AG10803 (cell line): ENCODE measurements around the gene FAM174B.

- RRBS = no CpG with 5 or more reads among the region's 10 CpGs
These were observed 1.2 kb downstream of the RCCD1 start for GRCh38 chr15:90955927-90956318.

DNA sequence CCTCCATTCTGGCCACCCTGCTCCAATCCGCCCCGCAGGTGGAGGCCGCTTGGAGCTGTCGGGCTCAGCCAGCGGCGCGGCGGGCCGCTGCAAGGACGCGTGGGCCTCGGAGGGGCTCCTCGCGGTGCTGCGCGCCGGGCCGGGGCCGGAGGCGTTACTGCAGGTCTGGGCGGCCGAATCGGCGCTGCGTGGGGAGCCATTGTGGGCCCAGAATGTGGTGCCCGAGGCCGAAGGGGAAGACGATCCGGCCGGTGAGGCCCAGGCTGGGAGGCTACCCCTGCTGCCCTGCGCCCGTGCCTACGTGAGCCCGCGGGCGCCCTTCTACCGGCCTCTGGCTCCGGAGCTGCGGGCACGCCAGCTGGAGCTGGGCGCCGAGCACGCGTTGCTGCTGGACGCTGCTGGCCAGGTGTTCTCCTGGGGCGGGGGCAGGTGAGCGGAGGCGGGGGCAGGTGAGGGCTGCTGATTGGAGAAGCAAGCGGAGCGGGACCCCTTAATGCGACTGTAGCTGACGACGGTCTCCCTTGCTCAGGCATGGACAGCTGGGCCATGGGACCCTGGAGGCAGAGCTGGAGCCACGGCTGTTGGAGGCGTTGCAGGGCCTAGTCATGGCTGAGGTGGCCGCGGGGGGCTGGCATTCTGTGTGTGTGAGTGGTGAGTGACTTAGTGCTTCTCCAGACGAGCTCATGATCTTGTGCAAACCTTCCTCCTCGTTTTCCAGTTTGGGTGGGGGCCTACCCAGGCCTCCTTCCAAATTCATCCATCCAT lies 2.6 kb downstream of the RCCD1 start:
- RRBS = 2% methylated on average over 16 of the region's 59 CpGs

DNA sequence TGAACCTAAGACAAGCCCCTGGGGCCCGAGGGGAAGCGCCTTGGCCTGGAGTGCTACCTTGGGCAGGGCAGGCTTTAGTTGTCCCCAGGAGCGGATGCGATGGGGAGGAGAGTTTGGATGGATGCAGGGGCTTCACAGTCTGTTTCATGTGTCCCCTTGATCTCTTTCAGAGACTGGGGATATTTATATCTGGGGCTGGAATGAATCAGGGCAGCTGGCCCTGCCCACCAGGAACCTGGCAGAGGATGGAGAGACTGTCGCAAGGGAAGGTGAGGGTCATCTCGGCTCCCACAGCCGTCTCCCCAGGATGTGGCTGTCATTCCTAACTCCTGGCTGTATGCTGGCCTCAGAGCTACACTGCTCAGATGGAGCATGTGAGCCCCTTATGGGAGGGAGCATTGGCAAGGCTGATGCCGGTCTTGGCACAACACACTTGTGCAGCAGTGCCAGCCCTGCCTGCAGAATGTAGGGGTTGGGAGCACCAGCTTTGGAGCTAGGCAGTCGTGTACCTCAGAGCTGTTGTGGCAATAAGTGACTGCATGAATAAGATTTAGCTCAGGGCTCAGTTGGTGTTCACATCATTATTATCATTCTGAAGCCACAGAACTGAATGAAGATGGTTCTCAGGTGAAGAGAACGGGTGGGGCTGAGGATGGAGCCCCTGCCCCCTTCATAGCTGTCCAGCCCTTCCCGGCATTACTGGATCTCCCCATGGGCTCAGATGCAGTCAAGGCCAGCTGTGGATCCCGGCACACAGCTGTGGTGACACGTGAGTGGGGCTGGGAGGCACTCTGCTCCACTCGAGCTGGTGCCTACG lies 5.3 kb downstream of the RCCD1 start:
- RRBS = 18% methylated on average over 2 of the region's 15 CpGs

- RRBS = no CpG with 5 or more reads among the region's 5 CpGs
These were observed 269.6 kb downstream of the SV2B start for GRCh38 chr15:91369746-91370019.

- RRBS = no CpG with 5 or more reads among the region's 9 CpGs
These were observed 308.6 kb downstream of the SV2B start for GRCh38 chr15:91408459-91409315.

DNA sequence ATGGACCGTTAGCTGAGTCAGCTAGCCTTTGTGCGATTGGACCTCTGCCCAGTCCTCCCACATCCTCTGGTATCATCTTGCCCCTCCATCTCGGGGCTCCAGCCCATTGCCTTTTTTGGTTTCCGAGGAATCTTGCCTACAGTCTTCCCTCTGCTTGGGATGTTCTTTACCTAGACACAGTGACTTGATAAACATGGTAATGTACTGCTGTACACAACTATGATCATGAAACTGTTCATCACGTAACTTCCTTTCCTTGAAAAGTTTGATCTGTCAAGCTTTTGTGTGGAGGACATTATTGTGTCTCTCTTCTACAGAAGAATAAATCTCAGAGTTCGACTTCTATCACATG lies 371.5 kb downstream of the SV2B start:
- RRBS = no CpG with 5 or more reads among the region's 6 CpGs

- RRBS = no CpG with 5 or more reads among the region's 7 CpGs
These were observed 4.0 kb downstream of the SLCO3A1 start for GRCh38 chr15:91857168-91858282.

DNA sequence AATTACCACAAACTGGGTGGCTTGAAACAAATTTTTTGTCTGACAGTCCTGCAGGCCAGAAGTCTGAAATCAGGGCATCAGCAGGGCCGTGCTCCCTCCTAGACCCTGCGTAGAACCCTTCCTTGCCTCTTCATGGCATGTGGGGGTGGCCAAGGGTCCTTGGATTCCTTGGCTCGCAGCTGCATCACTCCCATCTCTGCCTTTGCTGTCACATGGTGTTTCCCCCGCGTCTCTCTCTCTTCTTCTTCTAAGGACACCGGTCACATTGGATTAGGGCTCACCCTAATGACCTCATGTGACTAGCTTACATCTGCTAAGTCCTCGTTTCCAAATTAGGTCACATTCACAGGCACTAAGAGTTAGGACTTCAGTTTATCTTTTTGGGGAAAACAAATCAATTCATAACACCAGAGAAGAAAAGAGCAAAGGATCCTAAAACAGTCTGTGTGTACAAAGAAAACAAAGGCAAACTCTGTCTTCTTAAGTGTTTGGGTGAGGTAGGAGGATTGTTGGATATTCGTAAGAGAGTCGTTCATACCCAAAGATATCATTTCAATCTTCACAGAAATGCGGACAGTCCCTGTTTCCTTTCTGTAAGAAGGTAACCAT lies 12.1 kb downstream of the SLCO3A1 start:
- RRBS = no CpG with 5 or more reads among the region's 10 CpGs

GRCh38 chr15:91942984-91943401 lies 89.5 kb downstream of the SLCO3A1 start:
- RRBS = no CpG with 5 or more reads among the region's 3 CpGs

DNA sequence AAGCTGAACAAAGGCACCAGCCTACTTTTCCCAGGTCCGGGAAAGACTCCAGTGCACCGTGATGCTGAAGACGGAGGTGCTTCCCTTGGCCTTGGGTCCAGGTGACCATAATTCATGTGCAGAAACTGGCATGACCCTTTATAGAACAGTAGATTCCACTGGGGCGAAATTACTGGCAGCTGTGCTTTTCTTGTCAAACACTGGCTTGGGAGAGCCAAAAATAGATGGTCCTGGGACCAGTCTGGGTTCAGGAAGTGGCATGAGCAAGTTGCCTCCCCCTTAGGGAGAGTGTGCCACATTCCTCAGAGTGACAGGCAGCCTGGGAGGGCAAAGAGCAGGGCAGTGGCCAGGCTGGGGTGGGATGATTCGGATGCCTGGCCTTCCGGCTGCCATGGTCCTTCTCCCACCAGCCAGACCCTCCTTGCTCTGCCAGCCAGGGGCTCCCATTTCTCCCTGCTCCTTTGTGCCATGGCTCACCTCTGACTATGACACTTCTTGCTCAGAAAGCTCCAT lies 127.4 kb downstream of the SLCO3A1 start:
- RRBS = no CpG with 5 or more reads among the region's 6 CpGs

GRCh38 chr15:92062347-92063022 lies 209.0 kb downstream of the SLCO3A1 start:
- RRBS = no CpG with 5 or more reads among the region's 9 CpGs

DNA sequence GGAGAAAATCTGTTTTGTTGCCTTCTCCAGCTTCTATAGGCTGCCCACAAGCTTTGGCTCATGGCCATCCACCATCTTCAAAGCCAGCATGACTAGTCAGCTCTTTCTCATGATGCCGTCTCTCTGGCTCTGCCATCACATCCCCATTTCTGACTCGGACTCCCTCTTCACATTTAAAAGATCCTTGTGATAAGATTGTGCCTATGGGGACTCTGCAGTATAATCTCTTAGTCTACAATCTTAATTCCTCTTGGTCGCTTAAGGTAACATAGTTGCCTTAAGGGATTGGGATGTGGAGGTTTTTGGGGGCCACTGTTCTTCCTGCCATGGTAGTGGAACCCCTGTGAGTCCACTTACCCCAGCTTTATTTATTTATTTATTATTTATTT lies 235.1 kb downstream of the SLCO3A1 start:
- RRBS = no CpG with 5 or more reads among the region's 3 CpGs

DNA sequence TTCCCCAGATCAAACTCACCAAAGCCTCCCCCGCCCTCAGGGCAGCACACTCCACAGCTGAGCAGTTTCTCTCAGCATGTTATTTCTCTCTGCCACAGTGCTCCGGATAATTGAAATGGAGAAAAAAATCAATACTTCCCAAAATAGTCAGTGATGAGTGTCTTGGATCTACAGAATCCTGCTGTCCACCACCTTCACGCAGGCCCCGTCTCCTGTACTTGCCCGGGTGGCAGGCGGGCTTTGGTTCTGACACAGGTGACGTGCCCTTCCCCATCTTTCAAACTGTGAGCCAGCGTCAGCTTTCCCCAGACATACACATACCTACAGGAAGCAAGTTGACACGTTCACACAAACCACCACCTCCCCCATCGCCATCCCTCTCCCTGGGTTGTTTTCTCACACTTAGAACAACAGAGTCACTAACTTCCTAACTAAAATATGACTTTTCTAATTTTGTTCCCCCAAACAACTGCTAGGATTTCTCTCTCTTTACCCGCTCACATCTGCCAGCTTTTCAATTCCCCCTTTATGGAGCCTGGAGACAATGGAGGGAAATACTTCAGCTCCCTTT lies 248.2 kb downstream of the SLCO3A1 start:
- RRBS = 96% methylated on average over 3 of the region's 11 CpGs

DNA sequence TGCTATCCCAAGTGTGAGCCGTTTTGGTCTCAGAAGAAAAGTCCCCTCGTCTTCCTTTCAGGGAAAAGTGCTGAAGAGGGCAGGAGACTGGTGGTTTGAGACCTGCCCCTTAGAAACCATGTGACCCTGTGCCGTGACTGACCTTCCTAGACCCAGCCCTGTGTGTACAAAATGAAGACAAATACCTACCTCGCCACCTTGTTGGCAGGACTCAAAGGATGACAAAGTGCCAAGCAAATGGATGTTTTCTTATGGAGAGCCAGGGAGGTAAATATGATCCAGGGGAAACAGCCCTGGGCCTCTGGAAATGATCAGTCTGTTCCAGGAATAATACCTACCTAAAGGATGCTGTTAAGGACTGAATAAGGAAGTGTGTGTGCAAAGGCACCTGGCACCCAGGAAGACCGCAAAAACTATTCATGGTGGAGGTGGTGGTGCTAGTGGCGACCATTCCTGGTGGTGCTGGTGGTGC lies 41.2 kb downstream of the FAM174B start:
- RRBS = no CpG with 5 or more reads among the region's 6 CpGs

DNA sequence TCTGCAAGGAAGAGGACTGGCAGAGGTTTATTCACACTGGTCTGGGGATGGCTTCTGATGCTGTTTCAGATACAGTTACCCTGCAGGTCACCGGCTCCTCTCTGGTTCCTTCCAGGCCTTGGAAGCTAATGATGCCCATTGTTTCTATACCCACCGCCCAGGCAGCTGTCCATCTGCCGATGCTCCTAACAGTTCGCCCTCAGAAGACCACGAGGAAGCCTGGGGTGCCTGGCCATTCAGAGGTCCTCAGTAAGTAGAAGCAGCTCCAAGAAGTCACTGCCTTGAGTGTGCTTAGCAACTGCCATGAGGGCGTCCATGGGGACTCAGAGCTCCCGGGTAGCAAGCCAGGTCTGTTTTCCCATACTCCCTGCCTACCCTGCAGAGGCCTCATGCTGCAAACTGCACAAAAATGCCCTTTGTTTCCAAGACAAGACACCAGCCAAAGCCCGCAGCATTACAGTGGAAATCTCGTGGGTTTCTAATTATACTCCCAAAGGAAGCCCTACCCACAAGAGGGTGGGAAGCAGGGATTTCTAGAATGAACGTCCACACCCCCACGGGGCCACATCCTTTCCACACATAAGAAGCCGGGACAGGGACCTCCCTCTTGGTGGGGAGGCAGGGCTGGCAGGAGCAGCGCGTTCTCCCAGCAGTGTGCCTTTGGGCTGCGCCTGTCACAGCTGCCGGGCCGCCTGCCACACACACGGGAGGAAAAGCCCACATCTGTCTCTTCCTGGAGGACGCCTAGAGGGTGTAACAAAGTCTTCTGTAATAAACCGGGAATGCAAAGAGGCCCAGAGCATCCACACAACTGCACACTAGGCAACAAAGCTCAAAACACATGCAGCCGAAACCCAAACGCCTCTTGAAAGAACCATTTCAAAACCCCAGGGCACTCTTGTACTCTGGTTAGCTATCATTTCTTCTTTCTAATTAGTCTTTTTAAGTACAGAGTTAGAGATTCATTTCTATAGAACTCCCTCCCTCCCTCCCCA lies 31.1 kb downstream of the FAM174B start:
- RRBS = 6% methylated on average over 6 of the region's 22 CpGs

- RRBS = no CpG with 5 or more reads among the region's 8 CpGs
These were observed 25.5 kb downstream of the FAM174B start for GRCh38 chr15:92630058-92630508.

DNA sequence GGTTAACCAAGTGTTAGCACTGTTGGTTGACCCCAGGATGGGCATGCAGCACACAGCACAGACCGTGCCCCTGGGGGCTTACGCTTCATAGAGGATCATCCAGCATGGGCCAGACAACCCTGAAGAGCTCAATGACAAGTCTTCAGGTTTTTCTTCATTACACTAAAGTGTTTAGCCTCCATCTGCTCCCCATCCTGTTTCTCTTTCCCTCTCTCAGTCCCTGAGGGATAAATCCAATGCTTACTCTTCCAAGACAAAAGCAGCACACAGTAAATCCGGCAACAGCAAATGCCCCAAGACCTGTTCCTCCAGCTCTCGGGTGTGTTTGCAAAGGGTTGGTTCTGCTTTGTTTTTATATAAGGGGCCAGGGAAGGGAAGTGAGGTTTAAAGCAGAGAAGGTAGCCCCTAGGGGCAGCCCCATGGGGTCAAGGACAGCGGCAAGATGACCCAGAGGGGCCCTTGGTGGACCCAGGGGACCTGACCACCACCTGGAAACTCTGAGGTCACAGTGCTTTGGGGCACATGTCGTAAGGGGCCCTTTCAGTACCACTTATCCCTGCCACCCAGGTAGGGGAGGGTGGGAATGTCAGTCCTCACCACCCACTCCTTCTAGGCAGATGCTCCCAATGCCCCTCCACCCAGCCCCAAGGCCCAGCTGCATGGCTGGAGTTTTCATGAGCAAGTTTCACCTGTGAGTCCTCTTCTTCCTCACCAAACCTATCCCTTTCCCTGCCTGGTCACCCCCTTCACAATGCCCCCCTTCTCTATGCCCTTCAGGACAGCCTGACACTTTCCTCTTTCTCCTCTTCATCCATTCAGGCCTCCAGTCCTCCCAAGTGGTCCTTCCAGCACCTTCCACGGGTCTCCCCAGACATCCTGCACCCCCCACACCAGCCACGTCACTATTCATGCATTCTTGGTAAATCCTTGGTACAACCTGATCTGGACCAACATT lies 10.0 kb downstream of the FAM174B start:
- RRBS = no CpG with 5 or more reads among the region's 8 CpGs

DNA sequence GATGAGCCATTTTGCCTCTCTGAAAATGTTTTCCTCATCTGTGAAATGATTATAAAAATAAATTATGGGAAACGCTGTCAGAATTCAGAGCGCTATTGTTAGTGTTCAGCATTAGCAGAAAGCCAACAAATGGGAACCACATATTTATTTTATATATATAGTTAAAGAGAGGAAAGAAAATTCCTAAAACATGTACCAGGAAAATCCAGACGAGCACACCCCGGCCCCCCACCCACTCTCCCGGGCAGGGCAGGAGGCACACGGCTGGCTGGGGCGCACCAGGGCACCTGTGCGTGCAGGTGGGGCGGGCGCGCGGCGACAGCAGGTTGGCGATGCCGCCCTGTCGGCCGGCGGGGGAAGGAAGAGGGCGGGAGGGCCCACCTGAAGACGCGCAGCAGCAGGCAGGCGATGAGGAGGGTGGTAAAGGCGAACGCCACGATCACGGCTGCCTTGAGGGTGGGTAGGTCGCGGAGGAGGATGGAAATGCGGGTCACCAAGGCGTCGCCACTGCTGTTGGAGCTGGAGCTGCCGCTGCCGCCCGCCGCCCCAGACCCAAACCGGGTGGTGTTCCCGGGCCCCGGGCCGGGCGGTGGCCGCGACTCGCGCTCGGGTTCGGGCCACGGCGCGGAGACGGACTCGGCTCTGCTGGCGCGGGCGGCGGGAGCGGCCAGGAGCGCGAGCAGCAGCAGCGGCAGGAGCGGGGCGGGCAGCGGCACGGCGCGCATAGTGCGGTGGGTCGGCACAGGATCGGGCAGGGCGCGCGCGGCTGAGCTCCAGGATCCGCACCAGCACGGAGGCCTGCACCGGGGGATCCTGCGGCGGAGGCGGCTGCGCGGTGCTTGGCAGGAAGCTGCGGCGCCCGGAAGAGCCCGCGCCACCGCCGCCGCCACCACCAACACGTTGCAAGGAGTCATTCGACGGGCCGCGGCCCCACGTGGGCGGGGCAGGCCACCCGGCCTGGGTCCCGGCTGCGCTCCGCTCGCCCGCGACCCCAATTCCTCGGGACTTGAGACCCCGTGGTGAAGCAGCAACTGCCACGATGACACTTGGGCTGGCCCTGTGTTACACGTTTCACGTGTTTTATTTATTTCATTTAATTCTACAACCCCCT lies at the start of gene FAM174B:
FAM174B (minus strand) TSS at position 841 of the 1,111 bp plus-strand sequence.
- RRBS = 2% methylated on average over 27 of the region's 107 CpGs

GRCh38 chr15:92904942-92905935 lies 5.1 kb downstream of the CHD2 start:
- RRBS = no CpG with 5 or more reads among the region's 14 CpGs

DNA sequence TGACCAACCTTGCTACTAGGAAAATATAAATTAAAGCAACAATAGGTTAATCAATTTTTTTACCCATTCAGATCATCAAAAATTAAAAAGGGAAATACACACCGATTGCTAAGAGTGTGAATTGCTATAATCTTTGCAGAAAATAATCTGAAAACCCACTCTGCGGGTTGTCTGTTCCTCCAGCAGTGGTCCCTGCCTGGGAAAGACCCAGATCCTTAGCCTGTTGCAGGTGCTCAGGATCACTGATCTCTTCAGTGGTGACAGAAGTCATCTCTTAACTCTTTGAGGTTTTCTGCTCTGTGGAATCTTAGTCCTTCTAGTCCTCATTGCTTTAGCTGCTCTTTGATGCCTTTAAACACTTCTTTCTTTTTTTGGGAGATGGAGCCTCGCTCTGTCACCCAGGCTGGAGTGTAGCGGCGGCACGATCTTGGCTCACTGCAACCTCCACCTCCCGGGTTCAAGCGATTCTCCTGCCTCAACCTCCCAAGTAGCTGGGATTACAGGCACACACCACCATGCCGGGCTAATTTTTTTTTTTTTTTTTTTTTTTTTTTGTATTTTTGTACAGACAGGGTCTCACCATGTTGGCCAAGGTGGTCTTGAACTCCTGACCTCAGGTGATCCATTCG lies 71.9 kb downstream of the RGMA start:
- RRBS = no CpG with 5 or more reads among the region's 10 CpGs